Measurements from ENCODE around the gene CLEC17A.

DNA sequence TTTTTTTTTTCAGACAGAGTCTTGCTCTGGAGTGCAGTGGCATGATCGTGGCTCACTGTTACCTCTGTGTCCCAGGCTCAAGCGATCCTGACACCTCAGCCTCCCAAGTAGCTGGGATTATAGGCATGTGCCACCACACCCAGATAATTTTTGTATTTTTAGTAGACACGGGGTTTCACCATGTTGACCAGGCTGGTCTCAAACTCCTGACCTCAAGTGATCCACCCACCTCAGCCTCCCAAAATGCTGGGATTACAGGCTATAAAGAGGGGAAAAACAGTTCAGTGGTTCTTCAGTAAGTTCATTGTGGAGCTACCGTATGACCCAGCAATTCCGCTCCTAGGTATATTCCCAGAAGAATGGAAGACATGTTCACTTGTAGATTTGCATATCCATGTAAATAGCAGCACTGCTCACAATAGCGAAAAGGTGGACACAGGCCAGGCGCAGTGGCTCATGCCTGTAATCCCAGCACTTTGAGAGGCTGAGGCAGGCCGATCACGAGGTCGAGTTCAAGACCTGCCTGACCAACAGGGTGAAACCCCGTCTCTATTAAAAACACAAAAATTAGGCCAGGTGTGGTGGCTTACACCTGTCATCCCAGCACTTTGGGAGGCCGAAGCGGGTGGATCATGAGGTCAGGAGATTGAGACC lies 5.5 kb downstream of the C19orf53 start:
- PRO-cap: no peak

DNA sequence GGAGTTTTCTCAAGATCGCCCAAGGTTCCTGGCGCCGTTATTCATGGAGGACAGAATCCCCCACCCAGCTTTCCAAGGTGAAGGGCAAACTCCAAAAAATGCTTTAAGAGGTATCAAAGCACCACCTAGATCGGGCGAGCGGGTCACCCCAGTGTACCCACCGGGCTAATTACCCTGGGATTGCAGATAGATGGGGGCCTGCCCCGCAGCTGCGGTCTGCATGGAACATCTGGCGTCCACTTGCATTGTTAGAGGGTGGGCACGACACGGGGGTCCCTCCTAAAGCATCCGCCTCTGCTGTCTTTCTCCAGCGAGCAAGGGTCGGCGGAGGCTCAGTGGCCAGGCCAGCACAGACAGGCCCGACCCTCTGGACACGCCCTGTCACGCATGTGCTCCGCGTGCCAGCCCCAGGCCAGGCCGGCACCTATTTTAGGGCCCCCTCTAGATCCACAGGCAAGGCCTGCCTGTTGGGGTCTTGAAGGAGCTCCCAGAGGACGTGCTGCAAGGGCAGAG lies 35.9 kb upstream of the NANOS3 start:
- PRO-cap: bidirectional peak, plus-strand start at position 444 of the sequence, minus-strand start at position 319 of the sequence

GRCh38 chr19:13888229-13888869 lies 11.4 kb downstream of the NANOS3 start:
- PRO-cap: no peak

DNA sequence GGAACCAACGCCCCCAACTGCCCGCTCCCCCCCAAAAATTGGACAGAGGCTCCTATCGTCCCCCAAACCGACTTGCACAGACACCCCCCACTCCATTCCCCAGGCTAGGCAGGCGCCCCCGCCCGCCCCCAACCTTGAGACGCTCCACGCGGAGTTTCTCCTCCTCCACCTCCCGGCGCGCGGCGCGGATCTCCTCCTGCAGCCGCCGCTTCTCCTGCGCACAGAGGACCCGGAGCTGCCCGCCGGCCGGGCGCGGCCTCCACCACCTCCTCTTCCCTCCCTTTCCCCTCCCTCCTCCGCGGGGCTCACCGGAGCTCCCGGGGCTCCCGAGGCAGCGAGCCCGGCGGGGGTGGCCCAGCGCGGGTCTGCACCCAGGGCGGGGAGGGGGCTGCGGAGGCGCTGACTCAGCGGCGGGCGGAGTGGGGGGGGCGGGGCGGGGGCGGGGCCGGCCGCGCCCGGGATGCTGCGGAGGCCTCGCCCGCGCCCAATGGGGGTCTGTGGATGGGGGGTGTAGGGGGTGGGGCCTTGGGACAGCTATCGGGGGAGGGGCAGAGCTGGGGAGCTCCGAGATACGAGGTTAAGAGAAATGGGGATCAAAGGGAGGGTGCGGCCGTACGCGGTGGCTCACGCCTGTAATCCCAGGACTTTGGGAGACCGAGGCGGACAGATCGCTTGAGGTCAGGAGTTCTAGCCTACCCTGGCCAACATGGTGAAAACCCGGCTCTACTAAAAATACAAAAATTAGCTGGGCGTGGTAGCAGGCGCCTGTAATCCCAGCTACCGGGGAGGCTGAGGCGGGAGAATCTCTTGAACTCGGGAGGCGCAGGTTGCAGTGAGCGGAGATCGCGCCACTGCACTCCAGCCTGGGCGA lies 4.4 kb downstream of the PALM3 start:
- PRO-cap: no peak

DNA sequence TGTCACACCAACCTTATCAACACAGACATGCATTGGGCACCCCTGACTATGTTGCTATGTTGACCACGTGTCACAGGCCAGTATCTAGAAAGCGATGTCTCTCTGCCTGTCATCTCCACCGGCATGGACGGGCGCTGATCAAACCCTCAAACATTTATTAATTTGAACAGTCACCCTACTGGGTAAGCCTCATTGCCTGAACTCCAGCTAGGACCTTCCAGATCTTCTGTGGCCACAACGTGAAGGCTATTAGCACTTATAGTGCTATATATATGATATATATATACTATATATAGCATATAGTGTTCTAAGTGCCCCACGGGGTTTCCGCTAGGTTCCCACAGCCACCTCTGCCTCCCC lies 1.9 kb downstream of the PALM3 start:
- PRO-cap: no peak

GRCh38 chr19:14081843-14082360 lies 3.7 kb downstream of the C19orf67 start:
- PRO-cap: unidirectional peak, minus-strand start at chr19:14082080

DNA sequence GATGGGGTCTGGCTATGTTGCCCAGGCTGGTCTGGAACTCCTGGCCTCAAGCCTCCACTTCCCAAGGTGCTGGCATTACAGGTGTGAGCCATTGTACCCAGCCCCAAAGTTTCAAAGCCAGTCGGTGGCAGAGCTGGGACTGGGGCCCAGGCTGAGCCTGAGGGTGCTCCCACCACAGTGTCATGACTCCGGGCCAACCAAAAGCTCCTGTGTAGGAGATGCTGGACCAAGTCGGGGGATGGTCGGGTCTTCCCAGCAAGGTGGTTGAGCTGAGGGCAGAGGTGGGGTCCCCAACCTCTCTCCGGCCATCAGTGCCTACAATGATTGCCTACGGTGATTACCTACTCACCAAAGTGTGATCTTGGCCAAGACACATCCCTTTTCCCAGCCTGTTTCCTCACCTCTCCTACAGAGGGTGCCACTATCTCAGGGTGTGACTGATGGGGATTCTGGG lies 10.8 kb upstream of the C19orf67 start:
- PRO-cap: no peak

GRCh38 chr19:14113775-14114719 lies 3.5 kb downstream of the PRKACA start:
- PRO-cap: no peak

- PRO-cap: no peak
Measured at GRCh38 chr19:14125243-14125834, 7.8 kb upstream of the PRKACA start.

DNA sequence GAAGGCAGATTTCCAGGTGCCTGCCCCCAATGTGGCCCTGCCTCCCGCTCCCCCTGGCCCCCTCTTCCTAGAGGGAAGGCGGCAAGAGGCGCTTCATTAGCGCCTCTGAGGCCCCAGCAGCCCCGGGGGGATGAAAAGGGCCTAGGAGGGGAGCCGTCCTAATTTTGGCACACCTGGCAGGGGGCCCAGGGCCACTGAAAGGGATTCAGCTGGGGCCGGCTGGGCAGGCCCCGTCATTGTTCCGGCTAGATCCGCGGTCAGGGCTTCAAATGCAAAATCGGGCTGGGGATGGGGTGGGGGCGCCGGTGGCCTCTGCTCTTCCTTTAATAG lies 41.5 kb upstream of the ADGRL1 start:
- PRO-cap: no peak

GRCh38 chr19:14355651-14356315 lies 25.5 kb upstream of the ADGRE5 start:
- PRO-cap: no peak

- PRO-cap: unidirectional peak, minus-strand start at chr19:14374913
Measured at GRCh38 chr19:14374745-14375081, 6.5 kb upstream of the ADGRE5 start.

GRCh38 chr19:14380573-14380871 lies 722 bp upstream of the ADGRE5 start:
- PRO-cap: no peak

DNA sequence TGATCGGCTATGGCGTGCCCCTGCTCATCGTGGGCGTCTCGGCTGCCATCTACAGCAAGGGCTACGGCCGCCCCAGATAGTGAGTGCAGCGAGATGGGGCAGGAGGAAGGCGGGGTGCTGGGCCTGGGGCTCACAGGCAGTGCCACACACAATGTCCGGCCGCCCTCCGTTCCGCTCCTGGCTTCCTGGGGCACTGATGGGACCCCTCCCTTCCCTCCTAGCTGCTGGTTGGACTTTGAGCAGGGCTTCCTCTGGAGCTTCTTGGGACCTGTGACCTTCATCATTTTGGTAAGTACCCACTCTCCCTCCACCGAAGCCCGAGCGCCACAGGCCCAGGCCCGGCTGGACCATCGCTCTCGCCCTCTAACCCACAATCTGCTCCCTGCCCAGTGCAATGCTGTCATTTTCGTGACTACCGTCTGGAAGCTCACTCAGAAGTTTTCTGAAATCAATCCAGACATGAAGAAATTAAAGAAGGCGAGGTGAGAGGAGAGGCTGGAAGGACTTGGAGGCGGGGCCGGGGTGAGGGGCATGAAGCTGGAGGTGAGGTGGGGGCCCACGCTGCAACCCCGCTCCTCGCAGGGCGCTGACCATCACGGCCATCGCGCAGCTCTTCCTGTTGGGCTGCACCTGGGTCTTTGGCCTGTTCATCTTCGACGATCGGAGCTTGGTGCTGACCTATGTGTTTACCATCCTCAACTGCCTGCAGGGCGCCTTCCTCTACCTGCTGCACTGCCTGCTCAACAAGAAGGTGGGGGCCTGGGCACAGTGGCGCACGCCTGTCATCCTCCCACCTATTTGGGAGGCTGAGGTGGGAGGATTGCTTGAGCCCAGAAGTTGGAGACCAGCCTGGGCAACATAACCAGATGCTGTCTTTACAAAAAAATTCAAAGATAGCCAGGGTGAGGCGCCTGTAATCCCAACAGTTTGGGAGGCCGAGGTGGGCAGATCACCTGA lies 12.4 kb downstream of the DDX39A start:
- PRO-cap: no peak

GRCh38 chr19:14433915-14434353 lies 828 bp downstream of the PKN1 start:
- PRO-cap: no peak

- PRO-cap: no peak
Measured at GRCh38 chr19:14554246-14554836, 17.5 kb downstream of the NDUFB7 start.

- PRO-cap: no peak
Measured at GRCh38 chr19:14564712-14565431, 7.0 kb downstream of the NDUFB7 start.

DNA sequence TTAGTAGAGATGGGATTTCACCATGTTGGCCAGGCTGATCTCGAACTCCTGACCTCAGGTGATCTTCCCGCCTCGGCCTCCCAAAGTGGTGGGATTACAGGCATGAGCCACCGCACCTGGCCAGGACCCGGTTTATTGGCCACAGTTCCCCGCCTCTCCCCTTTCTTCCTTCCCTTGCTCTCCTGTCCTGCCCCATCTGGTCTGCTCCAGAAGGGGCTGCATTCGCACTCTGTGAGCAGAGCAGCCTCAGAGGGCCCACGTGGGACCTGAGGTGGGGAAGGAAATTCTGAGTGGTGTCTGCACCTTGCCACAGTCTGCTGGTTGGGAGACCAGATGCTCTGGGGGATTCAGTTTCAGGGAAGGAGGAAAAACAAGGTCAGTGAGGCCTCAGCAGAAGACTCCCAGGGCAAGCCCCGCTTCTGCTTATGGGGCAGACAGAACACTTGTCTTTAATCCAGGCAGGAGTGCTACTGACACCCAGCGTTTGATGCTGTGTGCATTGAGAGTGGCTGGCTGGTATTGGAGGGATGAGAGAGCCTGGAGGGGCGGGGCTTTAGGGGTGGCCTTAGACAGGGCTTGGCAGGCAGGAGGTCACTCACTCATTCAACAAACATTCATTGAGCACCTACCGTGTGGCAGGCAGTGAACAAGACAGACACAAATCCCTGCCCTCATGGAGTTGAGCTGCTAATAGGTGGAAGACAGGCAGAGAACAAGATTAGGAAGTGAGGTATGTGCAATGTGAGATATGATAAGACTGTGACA lies 5.0 kb upstream of the CLEC17A start:
- PRO-cap: no peak

DNA sequence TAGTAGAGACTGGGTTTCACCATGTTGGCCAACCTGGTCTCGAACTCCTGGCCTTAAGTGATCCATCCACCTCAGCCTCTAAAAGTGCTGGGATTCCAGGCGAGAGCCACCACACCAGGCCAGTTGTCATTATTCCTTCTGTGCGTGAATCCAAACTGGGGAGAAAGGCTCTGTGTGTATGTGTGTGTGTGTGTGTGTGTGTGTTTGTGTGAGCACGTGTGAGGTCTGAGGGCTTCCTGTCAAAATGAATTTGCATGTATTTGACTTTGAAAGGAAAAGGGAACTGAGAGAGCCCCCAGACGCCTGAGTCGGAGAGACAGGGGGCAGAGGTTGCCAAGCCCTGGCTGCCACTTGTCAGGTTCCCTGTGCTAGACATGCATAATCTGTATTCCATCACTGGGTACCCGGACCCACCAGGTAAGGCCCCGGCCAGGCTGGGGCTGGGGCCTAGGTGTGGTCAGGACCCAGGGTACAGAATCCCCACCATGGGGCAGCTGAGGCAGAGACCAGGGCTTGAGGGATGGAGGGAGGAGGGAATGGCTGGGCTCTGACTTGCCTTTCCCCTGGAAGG lies at the start of gene CLEC17A:
CLEC17A (plus strand) TSS at position 298 of the 571 bp plus-strand sequence.
- PRO-cap: unidirectional peak, plus-strand start at position 298 of the sequence

DNA sequence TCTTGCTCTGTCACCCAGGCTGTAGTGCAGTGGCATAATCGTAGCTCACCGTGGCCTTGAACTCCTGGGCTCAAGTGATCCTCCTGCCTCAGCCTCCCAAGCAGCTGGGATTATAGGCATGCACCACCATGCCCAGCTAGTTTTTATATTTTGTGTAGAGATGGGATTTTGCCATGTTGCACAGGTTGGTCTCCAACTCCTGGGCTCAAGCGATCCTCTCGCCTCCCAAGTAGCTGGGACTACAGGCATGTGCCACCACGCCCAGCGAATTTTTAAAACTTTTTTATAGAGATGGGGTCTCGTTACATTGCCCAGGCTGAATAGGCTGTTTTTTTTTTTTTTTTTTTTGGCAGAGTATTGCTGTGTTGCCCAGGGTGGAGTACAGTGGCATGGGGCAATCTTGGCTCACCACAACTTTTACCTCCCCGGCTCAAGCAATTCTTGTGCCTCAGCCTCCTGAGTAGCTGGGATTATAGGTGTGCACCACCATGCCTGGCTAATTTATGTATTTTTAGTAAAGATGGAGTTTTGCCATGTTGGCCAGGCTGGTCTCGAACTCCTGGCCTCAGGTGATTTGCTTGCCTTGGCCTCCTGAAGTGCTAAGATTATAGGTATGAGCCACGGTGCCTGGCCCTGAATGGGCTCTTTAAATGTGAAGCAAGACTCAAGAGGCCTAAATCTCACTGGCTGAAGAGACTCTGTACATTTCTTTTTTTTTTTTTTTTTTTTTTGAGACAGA lies 37.4 kb downstream of the ADGRE2 start:
- PRO-cap: no peak

All from sciatic nerve (tissue), 1 donor.